ENCODE results near the gene MRC1.

- PRO-cap: no peak
- RAMPAGE, long total RNA, 2 experiments: no peak in any of the 2 experiments
Measured at GRCh38 chr10:17003741-17004504, 125.7 kb downstream of the CUBN start.

- PRO-cap: no peak
- RAMPAGE, long total RNA, 2 experiments: no peak in any of the 2 experiments
Measured at GRCh38 chr10:17038199-17039198, 91.1 kb downstream of the CUBN start.

DNA sequence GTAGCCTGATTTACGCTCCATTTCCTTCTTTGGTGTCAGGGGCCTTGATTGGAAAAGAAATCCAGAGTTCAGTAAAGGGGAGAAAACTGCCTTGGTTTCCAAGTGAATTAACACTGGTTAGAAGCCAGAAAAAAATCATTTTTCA, 268 bp upstream of the TRDMT1 start:
- PRO-cap: no peak
- RAMPAGE, long total RNA, 2 experiments: no peak in any of the 2 experiments

DNA sequence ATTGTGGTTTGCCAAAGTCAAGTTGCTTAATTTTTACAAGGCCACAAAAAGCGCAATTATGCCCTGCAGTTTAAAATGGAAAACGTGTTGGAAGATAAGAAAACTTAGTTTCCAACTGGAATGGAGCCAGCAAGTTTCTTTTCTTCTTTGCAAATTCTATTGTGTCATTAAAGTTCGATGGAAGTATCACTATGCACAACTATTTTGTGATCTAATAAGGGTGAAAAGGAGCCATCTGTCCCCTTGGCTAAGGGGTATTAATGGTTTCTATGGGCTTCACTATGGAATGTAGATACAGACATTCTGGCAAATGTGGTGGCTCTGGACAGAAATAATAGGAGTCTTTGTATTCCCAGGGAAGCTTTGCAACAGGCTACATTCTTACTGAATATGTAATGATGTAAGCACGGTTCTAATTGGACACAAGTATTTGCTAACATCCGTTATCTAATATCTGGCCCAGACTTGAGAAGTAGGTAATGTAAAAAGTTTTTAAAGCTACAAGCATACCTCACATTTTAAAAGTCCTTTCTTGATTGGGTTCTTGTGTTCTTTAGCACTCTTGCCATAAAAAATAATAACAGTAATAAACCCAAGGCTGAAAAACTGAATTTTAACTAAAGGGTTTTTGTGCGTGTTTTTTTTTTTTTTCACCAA, 3.2 kb downstream of the VIM start:
- PRO-cap: unidirectional peak, minus-strand start at position 365 of the sequence
- RAMPAGE, long total RNA, 2 experiments: no peak in any of the 2 experiments

- PRO-cap: no peak
- RAMPAGE, long total RNA, 2 experiments: no peak in any of the 2 experiments
Measured at GRCh38 chr10:17235986-17236953, 8.2 kb downstream of the VIM start.

DNA sequence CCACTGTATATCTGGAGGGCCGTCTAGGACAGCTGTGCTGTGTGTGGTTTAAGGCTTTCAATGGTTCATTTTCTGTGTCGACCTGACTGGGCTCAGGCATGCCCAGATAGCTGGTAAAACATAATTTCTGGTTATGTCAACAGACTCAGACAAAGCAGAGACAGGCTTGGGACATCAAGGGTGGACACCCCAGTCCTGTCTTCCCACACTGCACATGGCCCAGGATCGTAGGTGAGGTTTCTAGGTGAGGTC, 66.6 kb downstream of the ST8SIA6 start:
- PRO-cap: no peak
- RAMPAGE, long total RNA, 2 experiments: no peak in any of the 2 experiments

GRCh38 chr10:17451966-17452504, 2.4 kb downstream of the ST8SIA6 start:
- PRO-cap: no peak
- RAMPAGE, long total RNA, 2 experiments: no peak in any of the 2 experiments

DNA sequence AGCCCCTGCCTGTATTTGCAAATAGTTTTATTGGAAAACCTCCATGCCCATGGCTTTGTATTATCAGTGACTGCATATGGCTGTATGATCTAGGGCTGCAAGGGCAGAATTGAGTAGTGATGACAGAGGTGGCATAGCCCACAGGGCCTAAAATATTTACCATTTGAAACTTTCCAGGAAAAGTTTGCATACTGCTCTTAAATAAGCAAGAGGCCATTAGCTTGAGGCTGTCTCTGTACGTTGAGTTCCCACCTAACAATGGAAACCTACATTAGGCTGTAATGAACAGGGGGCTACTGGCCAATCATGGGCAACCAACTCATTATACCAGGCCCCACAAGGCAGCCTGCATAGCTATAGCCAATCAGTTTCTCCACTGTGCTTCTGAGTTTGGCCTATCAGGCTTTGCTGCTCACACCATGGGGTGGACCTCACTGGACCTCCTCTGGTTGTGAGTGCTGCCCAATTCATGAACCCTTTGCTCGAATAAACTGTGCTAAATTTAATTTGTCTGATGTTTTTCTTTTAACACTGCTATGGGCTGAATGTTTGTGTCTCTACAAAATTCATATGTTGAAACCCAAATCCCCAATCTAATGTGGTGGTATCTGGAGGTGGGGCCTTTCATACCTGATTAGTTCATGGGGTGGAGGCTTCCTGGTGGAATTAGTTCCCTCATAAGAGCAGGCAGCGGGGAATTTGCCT, 752 bp upstream of the ST8SIA6 start:
- PRO-cap: no peak
- RAMPAGE, long total RNA, 2 experiments: no peak in any of the 2 experiments

DNA sequence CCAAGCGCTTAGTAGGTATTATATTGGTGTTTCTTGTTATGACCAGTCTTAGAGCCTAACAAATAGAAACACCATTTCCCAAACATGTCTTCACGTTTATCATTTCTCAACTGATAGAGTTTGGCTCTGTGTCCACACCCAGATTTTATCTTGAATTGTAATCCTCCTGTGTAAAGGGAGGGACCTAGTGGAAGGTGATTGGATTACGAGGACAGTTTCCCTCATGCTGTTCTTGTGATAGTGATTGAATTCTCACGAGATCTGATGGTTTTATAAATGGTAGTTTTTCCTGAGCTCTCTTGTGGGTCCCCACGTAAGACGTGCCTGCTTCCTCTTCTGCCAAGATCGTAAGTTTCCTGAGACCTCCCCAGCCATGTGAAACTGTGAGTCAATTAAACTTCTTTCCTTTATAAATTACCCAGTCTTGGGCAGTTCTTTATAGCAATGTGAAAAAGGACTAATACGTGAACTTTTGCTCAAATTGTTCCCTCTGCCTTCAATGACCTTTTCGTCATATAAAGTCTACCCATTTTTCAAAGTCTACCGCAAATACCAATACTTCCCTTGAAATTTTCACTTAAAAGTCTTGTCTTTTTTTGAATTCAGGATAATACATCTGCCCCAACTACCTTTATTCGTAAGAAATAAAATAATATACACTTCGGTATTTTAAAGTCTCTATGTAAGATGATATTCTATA, 19.3 kb upstream of the ST8SIA6 start:
- PRO-cap: no peak
- RAMPAGE, long total RNA, 2 experiments: no peak in any of the 2 experiments

DNA sequence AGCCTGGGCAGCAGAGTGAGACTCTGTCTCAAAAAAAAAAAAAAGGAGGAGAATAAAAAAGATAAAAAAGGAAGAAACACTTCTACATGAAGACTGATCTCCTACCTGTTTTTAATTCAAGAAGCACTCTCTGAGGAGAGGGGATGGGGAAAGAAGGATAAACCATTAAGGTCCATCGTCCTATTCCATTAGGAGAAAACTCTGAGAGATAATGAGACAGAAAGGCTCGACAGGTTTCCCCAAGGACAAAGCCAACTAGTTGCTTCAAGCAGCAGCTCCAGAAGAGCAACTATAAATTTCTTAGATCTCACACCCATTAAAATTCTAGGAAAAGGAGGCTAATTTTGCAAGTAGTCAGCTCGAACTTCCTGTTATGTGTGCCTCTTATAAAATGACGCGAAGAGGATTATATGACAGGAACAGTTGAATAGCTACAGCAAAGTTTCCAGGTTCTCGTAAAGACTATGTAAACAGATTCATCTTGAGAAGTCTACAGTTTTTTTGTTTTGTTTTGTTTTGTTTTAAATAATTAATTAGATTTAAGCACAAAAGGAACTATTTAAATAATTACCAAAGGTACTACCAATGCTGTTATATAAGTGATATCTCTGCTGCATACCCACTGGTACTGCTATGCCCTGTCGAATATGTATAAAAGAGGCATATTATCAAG, 52.0 kb upstream of the ST8SIA6 start:
- PRO-cap: no peak
- RAMPAGE, long total RNA, 2 experiments: no peak in any of the 2 experiments

GRCh38 chr10:17744244-17745178, 7.5 kb upstream of the TMEM236 start:
- PRO-cap: no peak
- RAMPAGE, long total RNA, 2 experiments: no peak in any of the 2 experiments

GRCh38 chr10:17808877-17809871, at the start of gene MRC1:
Gene MRC1 (plus strand): TSS chr10:17809348.
- PRO-cap: bidirectional peak, plus-strand start at chr10:17809376, minus-strand start at chr10:17809064
- RAMPAGE, long total RNA, 2 experiments: start-site peak on the plus strand in 2 of 2 experiments, at chr10:17809343-17809351 at its widest, 47 to 65 reads per replicate

DNA sequence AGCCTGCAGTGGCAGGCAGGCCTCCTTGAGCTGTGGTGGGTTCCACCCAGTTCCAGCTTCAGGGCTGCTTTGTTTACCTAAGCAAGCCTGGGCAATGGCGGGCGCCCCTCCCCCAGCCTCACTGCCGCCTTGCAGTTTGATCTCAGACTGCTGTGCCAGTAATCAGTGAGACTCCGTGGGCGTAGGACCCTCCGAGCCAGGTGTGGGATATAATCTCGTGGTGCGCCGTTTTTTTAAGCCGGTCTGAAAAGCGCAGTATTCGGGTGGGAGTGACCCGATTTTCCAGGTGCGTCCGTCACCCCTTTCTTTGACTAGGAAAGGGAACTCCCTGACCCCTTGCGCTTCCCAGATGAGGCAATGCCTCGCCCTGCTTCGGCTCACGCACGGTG, 84.4 kb downstream of the SLC39A12 start:
- PRO-cap: no peak
- RAMPAGE, long total RNA, 2 experiments: no peak in any of the 2 experiments

DNA sequence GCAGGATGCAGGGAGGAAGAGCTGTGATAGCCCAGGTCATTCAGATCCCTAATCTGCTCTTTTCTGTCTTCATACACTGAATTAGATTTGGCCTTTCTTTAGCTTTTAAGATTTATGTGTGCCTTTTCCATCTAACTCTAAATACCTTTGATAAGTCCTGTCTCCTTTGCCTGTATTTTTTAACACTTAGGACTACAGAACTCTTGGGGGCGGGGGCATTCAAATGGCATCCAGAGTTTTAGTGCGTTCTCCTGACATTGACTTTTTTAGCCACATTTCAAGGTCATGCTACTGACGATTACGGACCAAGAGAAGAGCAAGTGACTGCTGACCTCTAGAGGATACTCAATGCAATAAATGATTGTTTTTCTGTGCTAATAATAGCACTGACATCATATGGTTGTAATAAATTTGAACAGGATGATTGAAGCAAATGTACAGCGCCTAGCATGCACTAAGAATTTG, 172.4 kb downstream of the CACNB2 start:
- PRO-cap: no peak
- RAMPAGE, long total RNA, 2 experiments: no peak in any of the 2 experiments

- PRO-cap: no peak
- RAMPAGE, long total RNA, 2 experiments: no peak in any of the 2 experiments
Measured at GRCh38 chr10:18564871-18565853, 86.2 kb downstream of the NSUN6 start.

GRCh38 chr10:18566977-18568391, 83.9 kb downstream of the NSUN6 start:
- PRO-cap: no peak
- RAMPAGE, long total RNA, 2 experiments: no peak in any of the 2 experiments

- PRO-cap: no peak
- RAMPAGE, long total RNA, 2 experiments: no peak in any of the 2 experiments
Measured at GRCh38 chr10:18753056-18753660, 93.9 kb downstream of the ARL5B start.

- PRO-cap: no peak
- RAMPAGE, long total RNA, 2 experiments: no peak in any of the 2 experiments
Measured at GRCh38 chr10:18984633-18984937, 64.0 kb upstream of the MALRD1 start.

DNA sequence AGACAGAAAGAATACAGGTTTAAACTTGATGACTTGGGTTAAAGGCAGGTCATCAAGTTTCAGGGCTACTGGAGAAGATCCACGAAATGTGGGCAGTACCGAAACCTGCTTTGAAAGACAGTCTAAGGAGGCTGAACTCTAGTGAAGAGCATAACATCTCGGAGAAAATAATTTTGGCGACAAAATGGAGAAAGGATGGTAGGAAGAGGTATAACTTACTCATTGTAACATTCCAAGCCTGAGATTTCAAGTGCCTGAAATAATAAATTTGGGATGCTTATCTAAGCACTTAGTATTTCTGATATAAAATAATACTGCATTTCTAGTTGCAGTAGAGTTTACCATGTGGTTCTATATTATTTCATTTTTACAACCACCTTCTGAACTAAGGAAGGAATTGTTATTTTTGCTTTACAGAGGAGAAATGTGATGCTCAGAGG, 26.5 kb upstream of the PLXDC2 start:
- PRO-cap: no peak
- RAMPAGE, long total RNA, 2 experiments: start-site peak on the plus strand in 1 of 2 experiments, centred at position 130 of the sequence, 5 reads per replicate

DNA sequence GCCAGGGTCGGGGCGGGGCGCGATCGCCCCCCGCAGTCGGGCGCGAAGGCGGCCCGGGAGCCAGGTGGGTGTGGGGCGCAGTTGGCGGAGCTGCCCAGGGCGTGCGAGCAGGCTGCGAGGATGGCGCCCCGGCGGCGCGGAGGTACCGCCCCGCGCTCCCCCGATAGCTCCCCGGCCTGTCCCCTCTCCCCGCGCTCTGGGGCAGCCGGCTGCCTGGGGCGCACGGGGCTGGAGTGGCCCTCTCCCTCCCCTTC, 552 bp upstream of the PLXDC2 start:
- PRO-cap: no peak
- RAMPAGE, long total RNA, 2 experiments: start-site peak on the plus strand in 1 of 2 experiments, centred at position 108 of the sequence, 18 reads per replicate

Measured in lower leg skin (tissue), 2 donors.